ENCODE measurements around a stretch of chr10.

DNA sequence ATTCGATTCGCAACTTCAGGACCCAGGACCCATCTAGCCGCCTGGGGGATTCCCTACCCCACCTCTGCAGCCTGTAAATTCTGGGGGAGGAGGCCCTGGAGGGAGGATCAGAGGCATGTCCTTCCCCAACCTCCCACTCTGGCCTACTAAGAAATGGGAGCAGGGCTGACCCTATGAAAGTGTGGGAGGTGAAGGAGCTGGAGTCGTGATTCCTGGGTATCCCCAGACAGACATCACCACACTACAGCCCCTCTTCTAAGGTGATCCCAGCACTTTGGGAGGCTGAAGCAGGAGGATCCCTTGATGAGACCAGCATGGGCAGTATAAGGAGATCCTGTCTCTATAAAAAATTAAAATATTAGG is 17.5 kb downstream of the TRIM8 start:
- PRO-cap, result no peak
- RAMPAGE, long total RNA, 3 experiments, result no peak in any of the 3 experiments

DNA sequence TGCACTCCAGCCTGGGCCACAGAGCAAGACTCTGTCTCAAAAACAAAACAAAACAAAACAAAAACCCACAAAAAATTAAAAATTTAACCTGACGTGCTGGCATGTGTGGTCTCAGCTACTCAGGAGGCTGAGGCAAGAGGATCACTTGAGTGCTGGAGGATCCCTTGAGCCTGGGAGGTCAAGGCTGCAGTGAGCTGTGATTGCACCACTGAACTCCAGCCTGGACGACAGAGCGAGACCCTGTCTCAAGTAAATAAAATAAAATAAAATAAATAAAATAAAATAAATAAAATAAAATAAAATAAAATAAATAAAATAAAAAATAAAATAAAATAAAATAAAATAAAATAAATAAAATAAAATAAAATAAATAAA is 18.8 kb downstream of the TRIM8 start:
- PRO-cap, result no peak
- RAMPAGE, long total RNA, 3 experiments, result no peak in any of the 3 experiments

- PRO-cap, result no peak
- RAMPAGE, long total RNA, 3 experiments, result no peak in any of the 3 experiments
These were observed 3.6 kb downstream of the ARL3 start for GRCh38 chr10:102710583-102711097.

DNA sequence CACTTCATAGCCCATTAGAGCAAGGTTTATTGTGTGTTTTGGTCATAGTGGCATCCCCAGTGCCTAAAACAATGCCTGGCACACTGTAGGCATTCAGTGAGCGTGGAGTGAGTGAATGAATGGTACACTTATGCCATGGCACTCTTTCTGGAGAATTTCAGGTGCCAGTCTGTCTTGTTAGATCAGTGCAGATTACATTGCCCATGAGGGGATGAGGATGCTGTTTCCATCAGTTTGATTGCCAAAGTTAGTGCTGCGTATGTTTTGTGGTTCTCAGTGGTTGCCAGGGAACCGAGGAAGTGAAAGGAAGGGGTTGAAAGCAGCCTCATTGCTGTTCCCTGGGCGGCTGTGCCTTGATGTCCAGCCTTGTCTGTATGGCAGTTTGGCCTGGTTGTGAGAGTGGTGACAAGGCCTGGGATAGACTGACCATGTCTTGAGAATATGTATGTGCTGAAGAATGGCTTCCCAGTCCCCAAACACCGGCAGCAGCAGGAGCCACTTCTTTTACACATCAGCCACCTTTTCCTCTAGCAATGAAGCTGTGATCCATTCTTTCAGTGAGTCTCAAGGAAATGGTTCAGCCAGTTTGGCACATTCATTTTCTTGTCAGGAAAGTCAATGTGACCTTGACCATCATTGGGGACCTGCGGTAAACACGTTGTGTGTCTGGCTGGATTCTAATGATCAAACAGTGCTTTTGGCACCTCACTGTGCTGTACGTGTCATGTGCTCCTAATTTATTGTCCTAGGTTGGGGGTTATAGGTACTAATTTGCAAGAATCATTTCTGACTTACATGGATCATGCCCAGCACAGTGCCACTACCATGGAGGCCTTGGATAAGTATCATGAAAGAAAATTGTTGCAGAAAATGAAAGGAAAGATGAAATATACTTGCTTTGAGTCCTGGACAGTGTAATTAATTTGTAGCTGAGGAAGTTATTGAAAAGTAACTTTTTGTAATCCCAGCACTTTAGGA is 30.4 kb downstream of the WBP1L start:
- PRO-cap, result no peak
- RAMPAGE, long total RNA, 3 experiments, result no peak in any of the 3 experiments

DNA sequence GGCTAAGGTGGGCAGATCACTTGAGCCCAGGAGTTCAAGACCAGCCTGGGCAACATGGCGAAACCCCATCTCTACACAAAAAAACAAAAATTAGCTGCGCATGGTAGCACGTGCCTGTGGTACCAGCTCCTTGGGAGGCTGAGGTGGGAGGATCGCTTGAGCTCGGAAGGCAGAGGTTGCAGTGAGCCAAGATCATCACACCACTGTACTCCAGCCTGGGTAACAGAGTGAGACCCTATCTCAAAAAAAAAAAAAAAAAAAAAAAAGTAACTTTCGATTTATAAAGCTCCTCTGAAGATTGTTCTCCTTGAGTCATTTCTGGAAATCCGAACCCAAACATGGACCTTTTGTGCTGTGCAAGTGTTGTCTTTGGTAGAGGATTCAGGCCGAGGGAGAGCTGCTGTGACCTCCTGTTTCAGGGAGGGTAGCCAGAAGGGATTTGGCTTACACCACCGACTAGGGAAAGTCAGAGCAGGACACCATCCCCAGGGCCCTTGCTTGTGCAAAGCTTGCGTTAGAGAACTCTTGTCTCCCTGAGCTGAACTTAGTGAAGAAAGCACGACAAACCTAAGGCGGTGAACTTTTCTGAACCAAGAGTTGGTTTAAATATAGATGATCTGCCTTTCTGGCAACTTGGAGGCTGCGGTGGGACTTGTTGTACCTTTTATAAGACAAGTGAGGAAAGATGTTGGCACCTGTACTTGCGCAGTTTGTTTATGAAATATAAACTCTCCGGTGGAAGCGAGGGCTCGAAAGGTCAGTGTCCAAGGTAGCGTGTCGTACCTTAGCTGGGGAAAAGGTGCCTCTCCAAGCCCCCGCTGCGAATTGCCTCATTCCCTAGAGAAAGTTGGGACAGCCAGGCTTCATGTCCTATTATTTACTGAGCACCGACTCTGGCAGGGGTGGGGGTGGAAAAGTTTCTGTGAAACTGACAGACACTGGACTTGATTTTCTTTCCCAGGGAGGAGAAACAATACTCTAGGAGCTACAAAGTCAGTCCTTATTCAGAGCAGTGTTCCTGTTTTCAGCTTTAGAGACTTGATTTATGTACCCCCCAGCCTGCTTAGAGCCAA is 31.5 kb downstream of the WBP1L start:
- PRO-cap, result bidirectional peak, plus-strand start at position 760 of the sequence, minus-strand start at position 558 of the sequence
- RAMPAGE, long total RNA, 3 experiments, result no peak in any of the 3 experiments

GRCh38 chr10:102775949-102776650 is 32.4 kb downstream of the WBP1L start:
- PRO-cap, result bidirectional peak, plus-strand start at chr10:102776183, minus-strand start at chr10:102776080
- RAMPAGE, long total RNA, 3 experiments, result start-site peak on the plus strand in 2 of 3 experiments, at chr10:102776205-102776298 at its widest, 307 to 542 reads per replicate

DNA sequence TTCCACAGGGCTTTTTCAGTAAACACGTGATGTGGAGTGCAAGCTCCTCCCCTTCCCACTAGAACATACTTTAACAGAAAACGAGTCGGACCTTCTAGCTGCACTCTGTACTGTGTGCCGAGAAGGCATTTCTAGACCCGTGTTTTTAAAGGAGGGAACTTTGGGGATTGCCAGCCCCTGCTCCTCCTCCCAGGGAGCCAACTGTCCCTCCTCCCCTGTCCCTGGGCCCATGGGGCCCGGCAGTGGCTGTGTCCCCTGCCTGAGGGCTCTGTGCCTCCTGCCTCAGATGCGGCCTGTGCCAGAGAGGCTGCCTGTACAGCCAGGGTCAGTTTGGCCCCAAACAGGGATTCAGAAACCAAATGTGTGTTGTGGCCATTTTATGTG is 115.0 kb downstream of the NT5C2 start:
- PRO-cap, result no peak
- RAMPAGE, long total RNA, 3 experiments, result no peak in any of the 3 experiments

DNA sequence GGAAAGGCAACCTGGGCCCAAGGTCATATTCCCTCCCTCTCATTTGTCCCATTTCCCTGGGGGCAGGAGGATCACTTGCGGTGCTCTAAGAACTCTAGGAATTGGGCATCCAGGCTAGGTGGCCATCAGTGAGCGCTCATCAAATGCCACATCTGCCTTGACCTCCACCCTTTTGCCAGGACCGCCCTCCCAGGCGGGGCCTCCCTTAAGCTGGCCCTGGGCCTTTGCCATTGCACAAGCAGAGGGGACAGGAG is 63.8 kb downstream of the NEURL1 start:
- PRO-cap, result bidirectional peak, plus-strand start outside the sequence, minus-strand start at position 144 of the sequence
- RAMPAGE, long total RNA, 3 experiments, result no peak in any of the 3 experiments

DNA sequence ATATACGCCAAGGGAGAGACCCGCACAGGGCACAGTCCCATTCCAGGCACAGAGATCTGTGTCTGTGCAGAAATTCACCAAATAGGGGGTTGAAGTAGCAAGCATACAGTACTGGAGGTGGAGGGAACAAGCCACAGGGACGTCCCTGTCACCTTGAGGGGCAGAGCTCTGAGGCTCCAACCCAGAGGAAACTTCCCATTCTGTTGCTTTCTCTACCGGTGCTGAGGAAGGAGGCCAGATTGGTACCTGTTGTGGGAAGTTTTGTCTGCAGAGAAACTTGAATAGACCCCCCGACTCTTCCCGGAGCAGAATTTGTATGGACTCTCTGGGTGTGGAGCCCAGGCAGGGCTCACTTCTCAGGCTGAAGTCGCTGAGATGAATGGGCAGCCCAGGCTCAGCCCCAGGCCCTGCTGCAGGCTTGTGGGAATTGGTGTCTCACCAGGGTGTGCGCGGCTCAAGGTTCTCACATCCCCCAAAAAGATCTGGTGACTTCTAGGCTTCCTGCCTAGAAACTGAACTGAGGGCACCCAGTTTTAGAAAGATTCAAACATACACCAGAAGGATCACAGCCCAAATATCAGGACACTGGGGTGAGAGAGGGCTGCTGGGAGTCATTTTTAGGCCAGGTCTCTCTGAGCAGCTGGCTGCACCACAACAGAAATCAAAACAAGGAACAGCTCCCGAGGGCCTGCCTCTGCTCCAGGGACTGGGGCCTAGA is 103.5 kb downstream of the NEURL1 start:
- PRO-cap, result no peak
- RAMPAGE, long total RNA, 3 experiments, result no peak in any of the 3 experiments

- PRO-cap, result bidirectional peak, plus-strand start at chr10:103649563, minus-strand start at chr10:103649353
- RAMPAGE, long total RNA, 3 experiments, result no peak in any of the 3 experiments
These were observed 155.9 kb downstream of the NEURL1 start for GRCh38 chr10:103649430-103649848.

- PRO-cap, result no peak
- RAMPAGE, long total RNA, 3 experiments, result no peak in any of the 3 experiments
These were observed 159.4 kb downstream of the NEURL1 start for GRCh38 chr10:103652933-103653295.

DNA sequence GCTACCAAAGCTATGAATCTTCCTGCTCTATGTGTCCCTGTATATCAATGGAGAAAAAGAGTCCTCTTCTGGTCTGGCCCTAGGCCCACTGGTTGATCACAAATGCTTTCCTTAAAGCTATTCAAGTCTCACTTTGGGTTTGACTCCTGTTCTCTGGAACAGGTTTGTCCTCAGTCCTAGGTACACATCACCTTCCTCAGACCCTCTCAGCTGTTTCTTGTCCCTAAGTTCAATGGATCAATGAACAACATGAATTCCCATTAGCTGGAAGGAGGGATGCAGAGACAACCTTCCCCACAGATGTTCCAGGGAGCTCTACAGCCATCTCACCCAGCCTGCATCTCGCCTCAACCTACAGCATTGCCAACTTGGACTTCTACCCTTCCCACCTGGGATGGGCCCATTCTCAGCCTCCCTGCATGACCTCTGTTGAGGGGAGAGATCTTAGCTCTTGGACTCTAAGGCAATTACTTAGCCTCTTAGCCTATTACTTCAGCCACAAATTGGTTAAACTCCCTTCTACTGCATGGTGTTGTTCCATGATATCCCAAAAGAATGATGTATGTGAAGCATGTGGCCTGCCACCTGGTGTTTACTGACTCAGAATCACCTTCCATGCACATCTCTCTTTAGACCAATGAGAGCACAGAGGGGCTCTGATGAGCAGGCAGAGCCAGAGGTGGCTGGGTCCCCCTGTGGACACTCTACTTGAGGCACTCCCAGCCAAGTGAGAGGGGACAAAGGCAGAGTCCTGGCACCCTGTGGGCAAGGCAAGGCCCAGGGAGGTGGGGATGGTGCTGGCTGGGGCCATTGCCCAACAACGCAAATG is 164.2 kb downstream of the NEURL1 start:
- PRO-cap, result no peak
- RAMPAGE, long total RNA, 3 experiments, result no peak in any of the 3 experiments

GRCh38 chr10:103666871-103667905 is 173.7 kb downstream of the NEURL1 start:
- PRO-cap, result no peak
- RAMPAGE, long total RNA, 3 experiments, result no peak in any of the 3 experiments

GRCh38 chr10:103693003-103693897 is 162.1 kb downstream of the SH3PXD2A start:
- PRO-cap, result no peak
- RAMPAGE, long total RNA, 3 experiments, result no peak in any of the 3 experiments

DNA sequence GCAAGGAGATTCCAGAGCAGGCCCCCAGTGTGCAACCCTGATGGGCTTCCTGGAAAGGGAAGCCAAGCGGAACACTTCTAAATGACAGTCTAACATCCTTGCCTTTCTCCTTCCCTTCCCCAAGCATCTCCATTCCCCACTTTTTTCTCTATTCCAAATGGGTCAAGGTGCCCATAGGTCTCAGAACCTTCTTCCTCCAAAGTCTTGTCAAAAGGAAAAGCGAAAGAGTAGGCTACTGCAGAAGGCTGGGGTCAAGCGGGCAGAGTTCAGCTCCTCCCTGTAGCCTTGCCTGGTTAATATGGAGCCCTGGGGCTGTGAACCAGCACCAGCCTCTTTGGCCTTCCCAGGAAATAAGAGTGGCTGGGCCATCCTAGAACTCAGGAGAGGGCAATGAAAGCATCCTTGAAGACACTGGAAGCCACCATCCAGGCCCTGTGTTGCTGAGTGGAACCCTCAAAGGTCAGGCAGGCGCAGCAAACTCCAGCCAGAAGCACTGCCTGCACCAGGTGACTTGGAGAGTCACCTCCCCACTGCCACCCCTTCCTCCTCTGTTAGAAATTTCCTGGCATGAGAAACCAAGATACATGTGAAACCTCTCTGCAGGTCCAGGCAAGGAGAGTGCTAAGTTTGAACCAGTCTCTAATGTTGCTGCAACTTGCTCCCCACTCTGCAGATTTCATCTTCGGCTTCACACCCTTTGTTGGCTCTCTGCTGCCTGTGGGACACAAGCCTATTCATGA is 75.0 kb downstream of the SH3PXD2A start:
- PRO-cap, result no peak
- RAMPAGE, long total RNA, 3 experiments, result no peak in any of the 3 experiments

DNA sequence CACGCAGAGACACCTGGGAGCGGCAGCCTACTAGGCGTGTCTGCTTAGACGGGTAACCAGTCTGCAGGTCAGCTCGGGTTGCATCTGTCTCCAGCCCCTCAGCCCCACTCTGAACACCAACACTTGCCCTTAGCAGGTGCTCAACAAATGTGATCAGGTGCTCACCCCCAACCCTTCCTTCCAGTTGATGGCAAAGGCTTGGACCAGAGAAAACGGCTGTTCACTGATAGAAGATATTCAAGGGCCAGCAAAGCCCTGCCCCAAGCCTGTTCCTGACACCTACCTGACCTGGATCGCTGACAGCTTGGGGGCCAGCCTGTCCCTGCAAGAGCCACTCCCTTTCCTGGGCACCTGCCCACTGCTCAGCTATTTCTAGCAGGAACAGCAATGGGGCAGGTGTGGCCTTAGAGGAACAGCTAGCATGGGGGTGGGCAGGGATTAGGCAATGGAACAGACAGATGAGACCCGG is 70.5 kb downstream of the SH3PXD2A start:
- PRO-cap, result no peak
- RAMPAGE, long total RNA, 3 experiments, result no peak in any of the 3 experiments

- PRO-cap, result no peak
- RAMPAGE, long total RNA, 3 experiments, result no peak in any of the 3 experiments
These were observed 54.5 kb downstream of the SH3PXD2A start for GRCh38 chr10:103800439-103801640.

DNA sequence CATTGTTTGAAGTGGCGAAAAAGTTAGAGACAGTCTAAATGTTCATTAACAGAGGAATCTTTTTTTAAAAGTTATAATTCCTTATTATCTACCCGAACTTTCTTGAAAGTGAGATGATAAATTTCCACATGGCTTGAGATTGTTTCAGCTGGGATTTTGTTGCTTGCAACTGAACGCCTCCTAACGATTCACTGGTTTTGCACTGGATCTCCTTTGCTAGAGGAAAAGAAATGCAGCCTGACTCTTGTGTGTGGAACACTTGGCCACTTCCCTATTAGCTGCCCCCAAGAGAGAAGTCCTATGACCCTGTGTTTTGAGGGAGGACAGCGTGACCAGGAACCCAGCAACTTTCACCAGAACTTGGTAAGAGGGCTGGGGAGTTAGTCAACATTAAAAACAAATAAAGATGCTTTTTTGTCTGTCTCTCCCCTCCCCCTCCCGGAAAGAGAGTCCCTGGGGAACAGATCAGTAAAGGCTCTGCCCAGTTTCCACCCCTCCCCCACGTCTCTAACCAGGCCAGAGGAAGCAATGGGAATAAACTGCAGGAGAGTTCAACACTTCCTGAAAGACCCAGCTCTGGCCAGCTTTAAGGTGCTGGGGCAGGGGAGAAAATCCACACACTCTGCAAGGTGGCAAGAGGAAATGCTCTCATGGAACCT is 21.7 kb downstream of the SH3PXD2A start:
- PRO-cap, result no peak
- RAMPAGE, long total RNA, 3 experiments, result no peak in any of the 3 experiments

DNA sequence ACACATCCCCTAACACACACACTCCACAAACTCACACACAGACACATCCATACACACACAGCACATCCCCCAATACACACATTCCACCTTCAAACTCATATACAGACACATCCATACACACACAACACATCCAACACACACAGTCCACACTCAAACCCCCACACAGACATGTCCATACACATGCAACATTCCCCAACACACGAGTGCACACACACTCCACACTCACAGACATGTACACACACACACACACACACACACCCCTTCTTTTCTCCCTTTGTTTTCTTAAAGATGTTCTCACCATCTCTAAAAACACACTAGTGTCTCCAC is 19.0 kb downstream of the SH3PXD2A start:
- PRO-cap, result no peak
- RAMPAGE, long total RNA, 3 experiments, result no peak in any of the 3 experiments

- PRO-cap, result no peak
- RAMPAGE, long total RNA, 3 experiments, result no peak in any of the 3 experiments
These were observed 34.3 kb downstream of the SLK start for GRCh38 chr10:104001153-104001751.

Data from gastrocnemius medialis (tissue), 3 donors.